ENCODE results near the genes SLC25A25 and SWI5.

- PRO-cap, 2 experiments, result no peak in any of the 2 experiments
- RAMPAGE, long total RNA, 4 experiments, result no peak in any of the 4 experiments
Measured at GRCh38 chr9:127953821-127954366, 16.2 kb upstream of the DPM2 start.

GRCh38 chr9:127966342-127967013 lies 14.3 kb downstream of the EEIG1 start:
- PRO-cap, 2 experiments, result no peak in any of the 2 experiments
- RAMPAGE, long total RNA, 4 experiments, result no peak in any of the 4 experiments

GRCh38 chr9:127987046-127987726 lies 6.4 kb upstream of the EEIG1 start:
- PRO-cap, 2 experiments, result no peak in any of the 2 experiments
- RAMPAGE, long total RNA, 4 experiments, result no peak in any of the 4 experiments

DNA sequence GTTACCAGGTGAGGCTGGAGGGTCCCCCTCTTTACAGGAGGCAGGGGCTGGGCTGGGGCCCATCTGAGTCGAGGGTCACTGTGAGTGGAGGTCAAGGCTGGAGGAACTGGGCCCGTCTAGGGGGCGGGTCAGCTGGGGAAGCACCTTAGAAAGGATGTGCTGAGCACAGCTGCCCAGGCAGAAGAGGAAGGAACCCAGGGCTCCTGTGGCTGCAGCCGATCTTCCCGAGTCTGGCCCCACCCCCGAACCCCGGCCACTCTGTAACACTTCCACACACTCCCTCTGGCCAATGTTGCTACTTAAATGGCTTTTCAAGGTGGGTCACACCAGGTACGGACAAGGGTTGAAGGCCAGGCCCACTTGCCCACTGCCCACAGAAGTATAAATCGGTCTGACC lies 30.3 kb upstream of the EEIG1 start:
- PRO-cap, 2 experiments, result no peak in any of the 2 experiments
- RAMPAGE, long total RNA, 4 experiments, result no peak in any of the 4 experiments

GRCh38 chr9:128027210-128027682 lies 39.9 kb downstream of the NAIF1 start:
- PRO-cap, 2 experiments, result no peak in any of the 2 experiments
- RAMPAGE, long total RNA, 4 experiments, result no peak in any of the 4 experiments

DNA sequence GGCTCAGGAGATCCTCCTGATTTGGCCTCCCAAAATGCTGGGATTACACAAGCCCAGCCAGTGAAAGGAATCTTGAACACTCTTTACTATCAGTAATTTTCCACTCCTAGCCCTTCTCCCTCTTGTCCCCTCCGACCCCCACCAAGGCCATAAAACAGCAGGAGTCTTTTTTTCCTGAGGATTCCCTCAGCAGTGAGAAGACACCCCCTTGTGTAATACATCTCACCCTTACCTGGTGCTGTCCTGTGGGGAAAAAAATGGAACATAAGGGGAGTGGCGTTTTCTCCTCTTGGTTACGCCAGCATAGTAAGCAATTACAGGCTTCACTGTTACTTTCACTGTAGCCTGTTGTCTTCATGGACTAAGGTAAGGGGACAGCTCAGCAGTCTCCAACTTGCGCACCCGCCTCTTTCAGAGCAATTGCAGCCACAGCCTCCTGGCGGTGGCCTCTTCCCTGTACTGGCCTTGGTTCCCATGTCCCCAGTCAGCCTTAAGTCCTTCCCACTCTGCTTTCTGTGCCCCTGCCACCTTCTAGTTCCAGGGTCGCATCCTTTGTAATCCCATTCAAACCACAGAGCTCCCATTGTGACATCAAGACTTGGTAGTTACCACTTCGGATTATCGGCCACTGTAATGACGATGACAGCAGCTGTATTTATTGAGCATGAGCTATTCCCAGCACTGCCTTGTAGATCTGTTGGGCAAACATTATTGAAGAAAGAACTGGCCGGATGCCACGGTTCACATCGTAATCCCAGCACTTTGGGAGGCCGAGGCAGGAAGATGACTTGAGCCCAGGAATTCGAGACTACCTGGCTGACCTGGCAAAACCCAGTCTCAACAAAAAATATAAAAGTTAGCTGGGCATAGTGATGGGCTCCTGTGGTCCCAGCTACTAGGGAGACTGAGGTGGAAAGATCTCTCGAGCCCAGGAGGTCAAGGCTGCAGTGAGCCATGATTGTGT lies 9.9 kb downstream of the NAIF1 start:
- PRO-cap, 2 experiments, result peak in 1 of 2 experiments; most common minus-strand start position 467 of the sequence (in 1)
- RAMPAGE, long total RNA, 4 experiments, result no peak in any of the 4 experiments

GRCh38 chr9:128060893-128061825 lies 6.0 kb downstream of the NAIF1 start:
- PRO-cap, 2 experiments, result no peak in any of the 2 experiments
- RAMPAGE, long total RNA, 4 experiments, result no peak in any of the 4 experiments

- PRO-cap, 2 experiments, result peak in 2 of 2 experiments; most common plus-strand start chr9:128068234 (in 2)
- RAMPAGE, long total RNA, 4 experiments, result no peak in any of the 4 experiments
Measured at GRCh38 chr9:128068047-128068957, at the start of gene SLC25A25. Gene SLC25A25, plus strand, starts transcription at chr9:128068232.

GRCh38 chr9:128098166-128099196 lies 29.0 kb downstream of the PTGES2 start:
- PRO-cap, 2 experiments, result peak in 2 of 2 experiments; most common plus-strand start chr9:128098510 (in 1); most common minus-strand start chr9:128098287 (in 1)
- RAMPAGE, long total RNA, 4 experiments, result start-site peak on the plus strand in 3 of 4 experiments, at chr9:128098461-128099059 at its widest, 8 to 183 reads per replicate

GRCh38 chr9:128131876-128132596 lies 4.5 kb upstream of the PTGES2 start:
- PRO-cap, 2 experiments, result no peak in any of the 2 experiments
- RAMPAGE, long total RNA, 4 experiments, result no peak in any of the 4 experiments

DNA sequence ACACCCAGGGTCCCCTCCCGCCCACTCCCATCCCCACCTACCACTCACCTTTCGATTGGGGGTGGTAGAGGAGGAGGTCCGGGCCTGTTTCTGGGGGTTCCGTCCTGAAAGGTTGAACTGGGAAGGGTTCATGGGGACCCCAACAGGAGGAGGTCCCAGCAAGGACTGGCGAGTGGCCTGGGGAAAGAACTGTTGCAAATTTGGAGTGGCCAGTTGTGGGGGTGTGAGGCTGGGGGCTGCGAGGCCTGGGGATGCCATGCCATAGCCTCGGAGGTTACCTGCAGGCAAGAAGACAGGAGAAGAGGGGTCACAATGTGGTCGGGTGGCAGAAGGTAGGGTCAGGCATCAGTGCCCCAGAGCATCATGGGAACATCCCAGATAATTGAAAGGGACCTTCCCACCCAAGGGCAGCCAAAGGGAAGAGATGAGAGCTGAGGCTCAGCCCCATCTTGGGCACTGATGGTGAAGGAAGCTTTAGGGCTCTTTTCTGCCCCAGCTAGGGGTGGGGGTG lies 5.8 kb downstream of the CIZ1 start:
- PRO-cap, 2 experiments, result no peak in any of the 2 experiments
- RAMPAGE, long total RNA, 4 experiments, result no peak in any of the 4 experiments

DNA sequence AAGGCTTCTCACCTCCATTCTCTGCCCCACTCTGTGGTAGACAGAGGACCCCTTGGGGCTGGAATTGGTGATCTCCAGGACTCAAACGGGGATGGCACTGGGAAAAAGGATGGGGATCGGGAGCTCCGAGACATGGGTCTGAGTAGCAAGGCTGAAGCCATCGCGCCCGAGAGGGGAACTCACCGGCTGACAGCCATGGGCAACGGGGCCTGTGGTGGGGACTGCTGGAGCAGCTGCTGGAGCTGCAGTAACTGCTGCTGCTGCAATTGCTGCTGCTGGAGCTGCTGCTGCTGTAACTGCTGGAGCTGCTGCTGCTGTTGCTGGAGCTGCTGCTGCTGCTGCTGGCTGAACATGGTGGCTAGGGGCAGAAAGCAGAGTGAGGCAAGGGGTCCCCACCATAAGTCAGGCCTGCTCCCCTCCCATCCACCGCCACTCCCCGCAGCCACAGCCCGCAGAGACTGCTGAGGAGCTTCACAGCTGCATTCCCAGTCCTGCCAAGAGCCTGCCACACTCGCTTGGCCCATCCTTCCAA lies 801 bp downstream of the CIZ1 start:
- PRO-cap, 2 experiments, result no peak in any of the 2 experiments
- RAMPAGE, long total RNA, 4 experiments, result no peak in any of the 4 experiments

- PRO-cap, 2 experiments, result no peak in any of the 2 experiments
- RAMPAGE, long total RNA, 4 experiments, result no peak in any of the 4 experiments
Measured at GRCh38 chr9:128214364-128215360, 11.5 kb downstream of the DNM1 start.

DNA sequence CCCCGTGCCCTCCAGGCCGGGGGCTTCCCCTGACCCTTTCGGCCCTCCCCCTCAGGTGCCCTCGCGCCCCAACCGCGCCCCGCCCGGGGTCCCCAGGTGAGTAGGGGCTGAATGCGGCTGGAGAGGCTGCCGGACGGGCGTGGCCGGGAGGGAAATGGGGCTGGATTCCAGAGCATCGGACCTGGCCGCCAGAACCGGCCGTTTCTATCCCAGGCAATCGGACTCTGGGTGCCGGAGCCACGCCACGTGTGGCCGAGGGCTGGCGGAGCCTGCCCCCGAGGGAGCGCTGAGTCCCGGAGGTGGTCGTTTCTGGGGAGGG lies 25.0 kb downstream of the GOLGA2 start:
- PRO-cap, 2 experiments, result no peak in any of the 2 experiments
- RAMPAGE, long total RNA, 4 experiments, result no peak in any of the 4 experiments

GRCh38 chr9:128254897-128255653 lies 20.7 kb downstream of the GOLGA2 start:
- PRO-cap, 2 experiments, result no peak in any of the 2 experiments
- RAMPAGE, long total RNA, 4 experiments, result no peak in any of the 4 experiments

GRCh38 chr9:128276108-128276391 lies at the start of gene SWI5:
Gene SWI5, plus strand, starts transcription at chr9:128276276.
- PRO-cap, 2 experiments, result peak in 2 of 2 experiments; most common plus-strand start chr9:128276283 (in 1)
- RAMPAGE, long total RNA, 4 experiments, result start-site peak on the plus strand in 4 of 4 experiments, at chr9:128276222-128276302 at its widest, 16 to 64 reads per replicate

DNA sequence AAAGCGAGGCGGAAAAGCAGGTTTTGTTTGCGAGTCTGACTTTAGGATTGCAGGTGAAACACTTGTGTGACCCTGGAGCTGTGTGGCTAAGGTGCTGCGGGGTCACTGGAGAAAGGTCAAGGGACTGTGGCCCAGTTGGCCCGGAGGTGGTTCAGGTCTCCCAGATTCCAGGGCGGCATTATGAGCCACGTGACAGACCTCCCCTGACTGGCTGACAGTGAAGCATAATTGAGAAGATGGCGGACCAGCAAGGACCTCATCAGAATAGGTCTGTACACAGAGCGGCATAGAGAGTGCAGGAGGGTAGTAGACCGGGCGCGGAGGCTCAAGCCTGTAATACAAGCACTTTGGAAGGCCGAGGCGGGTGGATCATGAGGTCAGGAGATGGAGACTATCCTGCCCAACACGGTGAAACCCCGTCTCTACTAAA lies 830 bp upstream of the ODF2 start:
- PRO-cap, 2 experiments, result no peak in any of the 2 experiments
- RAMPAGE, long total RNA, 4 experiments, result no peak in any of the 4 experiments

DNA sequence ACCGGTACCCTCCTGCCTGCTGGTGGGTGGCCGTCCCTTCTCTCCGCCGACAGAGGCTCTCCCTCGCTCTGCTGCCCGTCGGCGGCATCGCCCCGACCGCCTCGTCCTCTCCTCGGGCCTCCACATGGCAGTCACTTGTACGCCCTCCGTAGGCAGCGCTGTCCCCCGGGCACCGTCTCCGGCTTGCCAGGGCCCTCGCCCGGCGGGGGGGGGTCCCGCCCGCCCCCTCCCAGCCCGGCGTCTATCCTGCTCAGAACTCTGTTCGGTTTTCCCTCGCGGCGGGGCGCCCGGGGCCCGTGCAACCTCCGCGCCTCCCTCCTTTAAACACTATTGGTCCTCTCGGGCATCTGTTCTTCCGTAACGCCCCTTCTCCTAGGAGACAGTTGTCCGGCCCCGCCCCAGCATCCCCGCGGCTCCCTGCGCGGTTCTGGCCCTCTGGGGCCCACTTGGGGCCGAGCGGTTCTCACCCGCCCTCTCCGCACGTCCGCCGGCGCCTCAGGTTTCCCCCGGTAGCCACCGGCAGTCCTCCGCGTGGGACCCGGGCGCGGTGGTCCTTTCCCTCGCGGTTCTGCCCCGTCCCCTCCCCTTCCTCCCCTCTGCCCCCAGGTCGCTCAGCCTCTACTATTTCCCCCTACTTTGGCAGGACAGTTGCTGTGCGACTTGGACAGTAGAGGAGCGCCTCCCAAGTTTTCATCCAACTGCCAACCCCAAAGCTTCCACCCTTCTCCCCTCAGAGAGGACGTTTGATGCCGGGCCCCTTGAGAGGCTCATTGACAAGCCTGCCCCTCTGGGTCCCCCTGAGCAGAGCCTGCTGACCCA lies 958 bp downstream of the ODF2 start:
- PRO-cap, 2 experiments, result peak in 1 of 2 experiments; most common minus-strand start position 270 of the sequence (in 1)
- RAMPAGE, long total RNA, 4 experiments, result no peak in any of the 4 experiments

DNA sequence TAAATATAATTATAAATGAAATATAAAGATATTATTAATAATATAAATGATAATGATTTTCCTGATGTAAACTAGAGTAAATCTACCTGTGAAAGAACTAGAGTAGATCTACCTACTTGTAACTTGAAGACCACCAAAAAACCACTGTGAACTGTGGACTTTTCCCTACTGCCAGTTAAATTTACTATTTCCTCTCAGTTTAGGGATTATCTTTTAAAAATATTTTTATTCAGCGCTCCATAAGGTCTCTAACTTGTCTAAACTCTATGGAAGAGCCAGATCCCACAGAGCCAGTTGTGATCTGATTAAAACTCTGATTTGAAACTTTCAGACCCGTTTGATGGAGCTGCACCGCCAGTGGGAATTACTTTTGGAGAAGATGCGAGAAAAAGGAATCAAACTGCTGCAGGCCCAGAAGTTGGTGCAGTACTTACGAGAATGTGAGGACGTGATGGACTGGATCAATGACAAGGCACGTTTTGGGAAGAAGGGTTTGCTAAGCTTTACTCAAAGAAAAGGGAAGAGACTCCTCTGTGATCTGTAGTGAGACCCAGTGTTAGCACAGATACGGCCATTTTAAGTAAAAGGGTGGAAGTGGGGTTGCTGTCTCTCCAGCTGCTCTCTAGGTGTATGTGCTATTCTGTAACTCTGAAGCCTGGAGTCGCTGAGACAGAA lies 22.1 kb downstream of the SPTAN1 start:
- PRO-cap, 2 experiments, result no peak in any of the 2 experiments
- RAMPAGE, long total RNA, 4 experiments, result start-site peak on the plus strand in 1 of 4 experiments, centred at position 320 of the sequence, 20 reads per replicate

- PRO-cap, 2 experiments, result no peak in any of the 2 experiments
- RAMPAGE, long total RNA, 4 experiments, result start-site peak on the minus strand in 1 of 4 experiments, at chr9:128633806-128634063 at its widest, 20 reads per replicate
Measured at GRCh38 chr9:128633605-128633988, 23.1 kb downstream of the DYNC2I2 start.

All from upper lobe of left lung (tissue), 5 donors.